Skin of body (tissue), 2 donors: ENCODE measurements around the gene FBXO34.

GRCh38 chr14:52790407-52790827 lies 990 bp downstream of the GNPNAT1 start:
- RAMPAGE, long total RNA: no peak

GRCh38 chr14:52790828-52791124 lies 631 bp downstream of the GNPNAT1 start:
- RAMPAGE, long total RNA: no peak

DNA sequence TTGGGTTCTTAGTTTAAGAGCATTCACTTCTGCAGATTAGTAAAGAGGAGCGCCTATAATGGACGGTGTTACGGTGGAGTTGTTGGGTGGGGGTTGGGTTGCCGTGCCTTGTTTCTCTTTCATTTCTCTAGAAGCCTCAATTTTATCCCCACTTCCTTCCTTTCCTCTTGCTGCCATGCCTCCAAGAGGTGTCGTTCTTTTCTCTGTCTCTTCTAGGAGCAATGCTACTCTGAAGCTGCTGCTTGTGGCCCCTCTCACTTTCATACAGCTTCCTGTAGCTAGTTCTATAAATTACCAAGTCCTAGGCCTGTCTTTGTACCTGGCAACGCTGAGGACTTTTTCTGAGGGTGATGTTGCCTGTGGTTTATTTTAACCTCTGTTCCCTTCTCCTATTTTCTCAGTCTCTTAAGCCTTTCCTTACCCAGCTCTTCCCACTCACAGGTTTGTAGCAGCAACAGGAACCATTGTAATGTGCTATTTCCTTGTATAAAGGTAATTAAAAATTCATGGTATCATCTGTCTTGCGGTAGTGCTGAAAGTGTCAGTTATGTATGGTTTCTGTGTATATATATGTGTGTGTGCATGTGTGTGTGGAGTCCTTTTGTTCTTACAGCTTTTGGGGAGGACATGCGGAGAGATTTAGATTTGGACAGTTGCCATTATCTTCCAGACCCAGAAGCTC lies 44.0 kb downstream of the DDHD1 start:
- RAMPAGE, long total RNA: no peak

DNA sequence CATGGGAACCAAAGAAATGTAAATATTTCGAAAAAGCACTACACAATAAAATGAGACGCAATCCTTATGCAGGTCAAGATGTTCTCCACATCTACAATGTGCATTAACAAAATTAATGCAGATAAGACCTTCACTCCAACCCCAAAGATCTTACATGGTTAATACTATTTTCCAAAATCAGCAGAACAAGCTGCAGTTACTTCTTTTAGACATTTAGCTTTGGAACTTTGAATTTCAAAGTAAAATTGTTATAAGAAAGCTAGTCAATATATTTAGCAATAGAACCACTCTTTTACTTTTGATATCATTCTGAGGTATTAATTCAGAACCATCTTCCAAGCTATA lies 17.4 kb downstream of the CNIH1 start:
- RAMPAGE, long total RNA: no peak

- RAMPAGE, long total RNA: no peak
Observed at GRCh38 chr14:54556493-54557064, 10.3 kb upstream of the SAMD4A start.

DNA sequence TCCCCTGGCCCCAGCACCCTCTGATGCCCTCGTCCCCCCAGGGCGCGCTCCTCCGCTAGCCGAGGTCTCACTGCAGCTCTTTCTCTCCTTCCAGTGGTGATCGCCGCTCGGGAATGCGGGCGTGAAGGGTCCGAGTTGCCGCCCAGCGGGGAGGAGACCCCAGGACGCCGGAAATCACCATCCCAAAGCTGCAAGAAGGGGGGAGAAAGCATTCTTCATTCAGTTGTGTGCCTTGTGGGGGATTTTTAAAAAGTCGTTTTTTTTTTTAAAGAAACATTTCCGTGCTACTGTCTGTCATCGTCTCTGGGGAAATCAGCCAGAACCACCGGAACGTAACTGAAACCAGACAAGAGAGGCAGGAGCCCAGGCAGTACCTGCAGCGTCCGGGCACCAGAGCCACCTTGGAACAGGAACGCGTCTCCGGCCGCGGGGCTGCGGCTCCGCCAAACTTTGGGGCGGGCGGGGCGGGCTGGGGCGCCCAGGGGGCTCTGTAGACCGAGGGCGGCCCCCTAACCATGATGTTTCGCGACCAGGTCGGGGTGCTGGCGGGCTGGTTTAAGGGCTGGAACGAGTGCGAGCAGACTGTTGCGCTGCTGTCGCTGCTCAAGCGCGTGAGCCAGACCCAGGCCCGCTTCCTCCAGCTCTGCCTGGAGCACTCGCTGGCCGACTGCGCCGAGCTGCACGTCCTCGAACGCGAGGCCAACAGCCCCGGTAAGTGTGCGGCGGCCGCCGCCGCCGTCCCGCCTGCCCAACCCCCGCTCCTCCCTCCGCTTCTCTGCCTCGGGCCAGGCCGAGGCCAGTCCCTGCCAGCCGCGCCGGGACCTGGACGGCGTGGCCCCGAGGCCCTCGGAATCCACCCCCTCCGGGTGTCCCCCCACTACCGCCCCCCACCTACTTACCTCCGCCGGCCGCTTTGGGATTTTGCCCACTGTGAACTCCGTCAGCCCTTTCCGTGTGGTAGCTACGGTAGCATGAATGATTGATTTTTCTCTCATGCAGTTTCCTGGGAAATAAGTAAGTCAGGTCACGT lies 789 bp downstream of the SAMD4A start:
- RAMPAGE, long total RNA: no peak

GRCh38 chr14:54650883-54651231 lies 83.9 kb downstream of the SAMD4A start:
- RAMPAGE, long total RNA: no peak

- RAMPAGE, long total RNA: no peak
Observed at GRCh38 chr14:54718983-54719241, 152.0 kb downstream of the SAMD4A start.

GRCh38 chr14:54735361-54736004 lies 167.1 kb downstream of the GCH1 start:
- RAMPAGE, long total RNA: no peak

DNA sequence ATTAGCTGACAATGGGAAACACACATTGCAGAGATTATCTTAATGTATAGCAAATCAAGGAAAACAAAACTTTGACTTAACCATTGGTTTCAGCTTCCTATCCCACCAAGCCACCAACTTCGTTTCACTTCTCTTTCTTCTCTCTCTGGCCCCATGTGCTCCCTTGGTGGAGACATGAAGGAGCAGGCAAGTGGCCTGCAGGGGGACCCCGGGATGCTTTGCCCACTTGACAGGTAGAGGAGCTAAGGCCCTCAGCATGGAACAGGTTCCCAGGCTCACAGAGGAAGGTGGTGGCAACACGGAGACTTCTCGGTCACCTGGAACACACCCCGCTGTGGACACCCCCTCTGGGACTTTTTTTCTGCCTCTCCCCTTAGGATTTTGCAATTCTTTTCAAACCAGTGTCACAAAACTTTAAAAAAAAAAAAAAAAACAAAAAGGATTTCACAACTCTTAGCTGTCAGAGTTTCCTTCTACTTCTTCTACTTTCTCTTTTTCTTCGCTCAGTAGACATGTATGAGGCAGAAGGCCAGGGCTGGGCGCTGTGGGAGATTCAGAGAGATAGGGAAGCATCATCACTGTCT lies 119.8 kb downstream of the GCH1 start:
- RAMPAGE, long total RNA: no peak

GRCh38 chr14:54783801-54784579 lies 118.6 kb downstream of the GCH1 start:
- RAMPAGE, long total RNA: no peak

DNA sequence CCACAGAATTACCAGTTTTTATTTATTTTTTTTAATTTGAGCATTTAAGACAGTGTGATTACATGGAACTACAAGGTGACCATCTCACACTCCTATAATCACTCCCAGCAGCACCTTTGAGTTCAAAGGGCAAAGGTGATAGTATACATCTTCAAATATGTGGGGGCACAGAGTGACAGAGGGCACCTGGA lies 65.0 kb downstream of the GCH1 start:
- RAMPAGE, long total RNA: no peak

DNA sequence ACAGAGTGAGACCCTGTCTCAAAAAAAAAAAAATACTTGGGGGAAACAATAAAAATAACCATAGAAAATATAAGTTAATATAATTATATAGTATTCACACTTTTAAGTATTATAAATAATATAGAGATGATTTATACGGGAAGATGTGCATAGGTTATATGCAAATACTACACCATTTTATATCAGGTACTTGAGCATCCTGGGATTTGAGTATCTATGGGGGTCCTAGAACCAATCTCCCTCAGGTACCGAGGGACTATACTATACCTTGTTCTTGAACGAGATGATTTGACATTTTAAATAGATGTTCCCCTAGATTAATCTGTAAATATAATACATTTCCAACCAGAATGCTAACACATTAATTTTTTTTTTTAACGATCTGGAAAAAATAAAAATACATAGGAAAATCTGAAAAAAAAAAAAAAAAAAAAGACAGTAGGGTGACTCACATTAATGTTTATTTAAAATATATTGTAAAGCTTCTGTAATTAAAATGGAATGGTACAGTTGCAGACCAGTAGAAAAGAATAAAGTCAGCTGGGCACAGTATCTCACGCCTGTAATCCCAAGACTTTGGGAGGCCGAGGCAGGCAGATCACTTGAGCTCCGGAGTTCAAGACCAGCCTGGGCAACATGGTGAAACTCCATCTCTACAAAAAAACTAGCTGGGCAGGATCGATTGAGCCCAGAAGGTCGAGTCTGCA lies 7.5 kb downstream of the MAPK1IP1L start:
- RAMPAGE, long total RNA: no peak

- RAMPAGE, long total RNA: no peak
Observed at GRCh38 chr14:55117641-55118352, 11.3 kb upstream of the LGALS3 start.

DNA sequence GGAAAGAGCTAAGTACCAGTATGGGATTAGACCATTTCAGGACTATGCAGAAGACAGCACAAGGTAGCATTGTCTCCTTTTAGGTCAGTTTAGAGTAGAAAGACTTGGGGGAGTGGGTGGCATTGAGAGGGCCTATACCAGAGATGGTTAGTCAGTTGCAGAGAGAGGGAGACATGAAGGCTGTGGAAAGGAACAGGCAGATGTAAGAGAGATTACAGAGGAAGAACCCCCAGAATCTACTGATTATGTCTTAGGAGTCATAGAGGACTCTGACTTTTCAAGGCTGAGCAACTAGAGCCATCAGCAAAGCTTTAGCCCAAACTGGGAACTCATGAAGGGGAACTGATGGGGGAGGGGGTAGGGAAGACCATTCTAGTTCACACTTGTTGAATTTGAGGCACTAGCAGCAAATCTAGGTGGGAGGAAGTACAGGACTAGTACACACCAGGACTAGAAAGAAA lies 10.0 kb downstream of the LGALS3 start:
- RAMPAGE, long total RNA: no peak

GRCh38 chr14:55270853-55271866 lies at the start of gene FBXO34:
Gene FBXO34, plus strand, starts transcription at chr14:55271421.
- RAMPAGE, long total RNA: no peak

DNA sequence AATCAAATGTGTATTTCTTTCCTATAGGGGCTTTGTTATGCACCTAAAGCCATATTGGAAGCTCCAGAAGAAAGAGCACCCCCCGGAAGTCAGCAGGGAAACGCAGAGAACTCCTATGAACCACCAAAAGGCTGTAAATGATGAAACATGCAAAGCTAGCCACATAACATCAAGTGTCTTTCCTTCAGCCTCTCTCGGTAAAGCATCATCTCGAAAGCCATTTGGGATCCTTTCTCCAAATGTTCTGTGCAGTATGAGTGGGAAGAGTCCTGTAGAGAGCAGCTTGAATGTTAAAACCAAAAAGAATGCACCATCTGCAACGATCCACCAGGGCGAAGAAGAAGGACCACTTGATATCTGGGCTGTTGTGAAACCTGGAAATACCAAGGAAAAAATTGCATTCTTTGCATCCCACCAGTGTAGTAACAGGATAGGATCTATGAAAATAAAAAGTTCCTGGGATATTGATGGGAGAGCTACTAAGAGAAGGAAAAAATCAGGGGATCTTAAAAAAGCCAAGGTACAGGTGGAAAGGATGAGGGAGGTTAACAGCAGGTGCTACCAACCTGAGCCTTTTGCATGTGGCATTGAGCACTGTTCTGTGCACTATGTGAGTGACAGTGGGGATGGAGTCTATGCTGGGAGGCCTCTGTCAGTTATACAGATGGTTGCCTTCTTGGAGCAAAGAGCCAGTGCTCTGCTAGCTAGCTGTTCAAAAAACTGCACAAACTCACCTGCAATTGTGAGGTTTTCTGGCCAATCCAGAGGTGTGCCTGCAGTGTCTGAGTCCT lies 61.1 kb downstream of the ATG14 start:
- RAMPAGE, long total RNA: no peak

GRCh38 chr14:55661404-55661813 lies 81.4 kb downstream of the KTN1 start:
- RAMPAGE, long total RNA: no peak

- RAMPAGE, long total RNA: no peak
Observed at GRCh38 chr14:56148588-56148894, 30.3 kb downstream of the PELI2 start.

- RAMPAGE, long total RNA: no peak
Observed at GRCh38 chr14:56216971-56217410, 98.8 kb downstream of the PELI2 start.